ENCODE measurements around a stretch of chr12.

- PRO-cap = no peak
Observed at GRCh38 chr12:1785881-1786573, 34.3 kb upstream of the LRTM2 start.

GRCh38 chr12:1966785-1967299, 37.4 kb downstream of the DCP1B start:
- PRO-cap = no peak

DNA sequence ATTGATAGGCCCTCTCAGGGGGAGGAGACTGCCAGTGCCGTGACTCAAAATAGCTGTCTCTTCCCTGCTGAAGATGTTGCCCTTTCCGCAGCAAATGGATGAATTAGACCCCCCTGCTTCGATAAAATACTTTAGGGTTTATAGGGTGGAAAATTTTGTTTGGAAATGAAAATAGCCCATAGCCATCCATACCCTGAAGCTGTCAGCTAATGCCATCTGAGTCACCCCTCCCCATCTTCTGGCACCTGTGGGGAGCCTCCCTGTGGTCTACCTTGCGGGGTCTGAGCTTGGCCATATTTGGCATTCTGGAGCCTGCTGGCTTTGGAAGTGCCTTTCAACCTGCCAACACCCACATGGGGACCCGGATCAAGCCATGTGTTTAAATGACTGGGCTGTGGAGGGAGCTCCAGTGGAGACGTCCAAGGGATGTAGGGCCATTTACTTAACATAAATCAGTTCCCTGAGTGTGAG, 21.8 kb downstream of the CACNA1C start:
- PRO-cap = no peak

GRCh38 chr12:2191257-2192130, 138.7 kb downstream of the CACNA1C start:
- PRO-cap = no peak

- PRO-cap = no peak
Observed at GRCh38 chr12:2341303-2341748, 288.5 kb downstream of the CACNA1C start.

- PRO-cap = no peak
Observed at GRCh38 chr12:2429193-2429520, 365.6 kb upstream of the FKBP4 start.

GRCh38 chr12:2553610-2554167, 241.1 kb upstream of the FKBP4 start:
- PRO-cap = no peak

GRCh38 chr12:2586406-2587053, 208.2 kb upstream of the FKBP4 start:
- PRO-cap = no peak

- PRO-cap = no peak
Observed at GRCh38 chr12:2792538-2793209, 2.1 kb upstream of the FKBP4 start.

DNA sequence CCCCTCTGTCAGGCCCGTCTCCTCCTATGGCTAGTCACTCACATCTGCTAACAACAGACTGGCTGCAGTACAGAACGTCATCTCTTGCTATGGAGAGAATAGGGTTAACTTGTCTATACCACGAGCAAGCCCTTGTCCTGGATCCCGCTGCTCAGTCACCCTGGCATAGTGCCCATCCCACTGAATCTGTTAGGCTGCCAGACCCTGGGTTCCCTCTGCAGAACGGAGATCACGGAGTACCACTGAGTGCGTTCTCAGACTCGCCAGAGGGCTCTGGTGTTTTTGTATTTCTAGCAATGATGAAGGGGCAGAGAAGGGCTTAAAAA, 6.2 kb upstream of the NRIP2 start:
- PRO-cap = no peak

DNA sequence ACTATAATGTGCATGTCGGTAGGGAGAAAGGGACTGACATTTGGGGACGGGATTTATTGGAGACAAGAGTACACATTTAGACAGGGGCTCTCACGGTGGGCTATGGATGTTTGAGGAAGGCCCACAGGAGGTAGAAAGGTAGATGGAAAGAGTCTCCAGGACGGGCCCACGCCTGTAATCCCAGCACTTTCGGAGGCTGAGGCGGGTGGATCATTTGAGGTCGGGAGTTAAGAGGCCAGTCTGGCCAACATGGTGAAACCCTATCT, 958 bp upstream of the TULP3 start:
- PRO-cap = no peak

- PRO-cap = bidirectional peak, plus-strand start at chr12:3021116, minus-strand start at chr12:3020904
Observed at GRCh38 chr12:3020682-3021267, 56.4 kb upstream of the TSPAN9 start.

DNA sequence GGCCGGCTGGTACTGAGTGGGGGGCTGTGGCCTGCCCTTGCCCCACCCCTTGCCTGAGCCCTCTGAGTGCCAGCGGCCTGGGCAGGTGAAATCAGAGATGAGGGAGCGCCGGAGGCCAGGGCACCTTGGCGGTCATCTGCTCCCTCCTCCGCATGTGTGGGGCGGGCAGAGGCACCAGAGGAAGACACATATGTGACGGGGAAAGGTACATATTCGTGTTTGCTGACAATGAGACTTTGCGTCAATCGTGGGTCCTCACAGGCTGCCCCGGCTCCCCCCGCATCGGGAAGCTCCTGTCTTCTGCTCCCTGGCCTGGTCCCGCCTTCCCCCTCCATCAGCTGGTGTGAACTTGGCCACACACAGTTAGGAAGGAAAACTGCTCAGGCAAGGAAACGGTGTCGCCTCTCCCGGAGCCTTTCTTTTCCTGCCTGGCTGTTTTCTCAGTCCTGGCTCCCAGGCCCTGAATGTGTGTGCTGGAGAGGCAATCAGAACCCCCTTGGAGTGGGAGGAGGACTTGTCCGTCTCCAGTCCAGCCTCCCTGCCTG, 44.5 kb upstream of the TSPAN9 start:
- PRO-cap = no peak

DNA sequence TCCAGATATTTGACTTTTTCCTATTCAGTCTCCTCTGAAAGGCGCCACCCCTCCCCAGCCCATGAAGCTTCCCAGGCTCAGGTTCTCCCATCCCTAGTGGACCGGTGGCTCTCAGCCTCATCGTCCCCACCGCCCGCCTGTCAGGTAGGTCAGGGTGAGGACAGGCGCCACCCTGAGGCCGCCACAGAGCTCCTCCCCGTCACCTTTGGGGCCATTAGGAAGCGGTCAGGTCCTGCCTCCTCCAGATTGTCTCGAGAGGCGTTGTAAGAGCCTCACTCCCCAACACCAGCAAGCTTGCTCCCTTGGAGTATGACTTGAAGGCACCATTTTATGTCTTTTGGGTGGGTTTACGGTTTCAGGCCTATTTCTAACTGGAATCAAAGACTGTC, 55.5 kb downstream of the TSPAN9 start:
- PRO-cap = no peak

- PRO-cap = no peak
Observed at GRCh38 chr12:3218860-3219536, 141.8 kb downstream of the TSPAN9 start.

DNA sequence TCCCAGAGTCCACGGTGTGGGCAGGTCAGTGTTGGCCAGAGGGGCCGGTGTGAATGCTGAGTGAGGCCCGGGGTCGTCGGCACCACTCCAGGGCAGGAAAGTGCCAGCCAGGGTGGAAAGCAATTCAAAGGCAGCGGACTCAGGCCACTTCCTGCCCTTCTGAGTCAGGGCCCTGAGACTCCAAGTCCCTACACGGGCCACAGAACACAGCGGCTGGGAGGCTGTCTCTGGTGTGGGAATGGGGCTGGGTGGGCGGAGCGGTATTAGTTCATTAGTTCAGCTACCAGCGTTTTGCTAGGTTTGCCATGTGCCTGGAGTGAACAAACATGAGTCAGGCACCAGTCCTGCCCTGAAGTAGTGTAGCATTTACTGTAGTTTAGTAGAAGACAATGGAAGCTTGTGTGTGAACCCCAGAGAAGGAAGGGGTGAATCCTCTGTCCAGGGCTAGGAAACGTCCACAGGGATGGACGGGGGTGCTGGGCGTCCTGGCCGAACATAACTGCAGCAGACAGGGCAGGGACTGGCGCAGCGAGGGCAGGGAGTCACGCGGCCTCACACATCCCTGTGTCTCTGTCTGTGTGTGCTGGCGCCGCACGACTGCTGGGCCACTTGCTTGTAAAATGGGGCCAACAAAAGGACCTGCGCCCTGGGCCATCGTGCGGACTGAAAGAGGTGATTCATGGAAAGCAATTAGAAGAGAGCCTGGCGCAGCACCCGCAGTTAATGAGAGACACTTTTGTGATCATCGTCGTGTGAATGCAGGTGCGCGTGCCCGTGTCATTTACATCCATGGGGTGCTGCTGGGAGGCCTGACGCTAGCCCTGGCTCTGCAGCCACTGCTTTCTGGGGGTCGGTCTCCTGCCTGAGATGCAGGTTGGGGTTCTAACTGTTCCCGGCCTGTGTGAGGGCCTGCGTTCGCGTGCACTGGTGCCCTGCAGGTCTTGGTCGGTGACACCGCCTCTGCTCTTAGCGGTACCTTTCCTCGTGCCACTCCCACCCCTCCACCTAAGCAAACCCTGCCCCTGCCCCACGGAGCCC, 186.3 kb upstream of the PRMT8 start:
- PRO-cap = no peak

DNA sequence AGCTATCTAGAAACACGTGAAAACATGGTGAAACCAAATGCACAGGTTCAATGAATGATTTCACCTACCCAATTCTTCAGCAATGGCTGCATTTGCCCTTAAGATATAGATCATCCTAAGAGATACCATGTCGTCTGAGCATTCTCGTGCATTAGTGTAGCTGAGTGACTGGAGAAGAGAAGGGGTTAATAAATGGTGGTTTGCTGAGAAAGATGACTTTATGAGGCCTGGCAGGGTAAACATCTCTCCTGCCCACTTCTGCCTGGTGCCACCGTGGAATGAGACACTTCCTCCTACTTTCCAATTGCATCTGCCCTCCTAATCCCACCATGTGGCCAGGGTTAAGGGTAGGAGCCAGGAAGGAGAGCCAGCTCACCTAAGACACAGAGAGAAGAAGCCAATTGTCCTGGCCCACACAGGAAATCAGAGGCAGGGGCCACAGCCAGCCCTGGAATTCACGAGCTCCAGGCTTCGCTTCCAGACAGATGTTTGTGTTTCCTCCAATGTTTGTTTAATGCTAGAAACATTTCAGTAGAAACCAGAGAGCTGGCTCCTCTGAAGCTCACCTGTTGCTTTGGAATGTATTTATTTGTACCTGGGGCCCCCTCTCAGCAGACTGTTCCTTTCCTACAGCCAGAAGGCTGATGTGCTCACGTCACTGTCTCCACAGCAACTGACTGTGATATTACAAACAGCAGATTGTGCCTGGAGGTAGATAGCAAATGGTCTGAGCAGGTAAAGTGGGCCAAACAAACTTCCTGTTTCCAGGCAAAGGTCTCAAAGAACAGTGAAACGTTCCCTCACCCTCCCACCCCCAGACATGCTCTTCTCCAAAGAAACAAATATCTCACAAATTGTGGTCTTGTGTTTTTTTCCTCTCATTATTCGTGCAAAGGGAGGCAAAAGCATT, 126.1 kb upstream of the PARP11 start:
- PRO-cap = bidirectional peak, plus-strand start at position 723 of the sequence, minus-strand start at position 646 of the sequence

DNA sequence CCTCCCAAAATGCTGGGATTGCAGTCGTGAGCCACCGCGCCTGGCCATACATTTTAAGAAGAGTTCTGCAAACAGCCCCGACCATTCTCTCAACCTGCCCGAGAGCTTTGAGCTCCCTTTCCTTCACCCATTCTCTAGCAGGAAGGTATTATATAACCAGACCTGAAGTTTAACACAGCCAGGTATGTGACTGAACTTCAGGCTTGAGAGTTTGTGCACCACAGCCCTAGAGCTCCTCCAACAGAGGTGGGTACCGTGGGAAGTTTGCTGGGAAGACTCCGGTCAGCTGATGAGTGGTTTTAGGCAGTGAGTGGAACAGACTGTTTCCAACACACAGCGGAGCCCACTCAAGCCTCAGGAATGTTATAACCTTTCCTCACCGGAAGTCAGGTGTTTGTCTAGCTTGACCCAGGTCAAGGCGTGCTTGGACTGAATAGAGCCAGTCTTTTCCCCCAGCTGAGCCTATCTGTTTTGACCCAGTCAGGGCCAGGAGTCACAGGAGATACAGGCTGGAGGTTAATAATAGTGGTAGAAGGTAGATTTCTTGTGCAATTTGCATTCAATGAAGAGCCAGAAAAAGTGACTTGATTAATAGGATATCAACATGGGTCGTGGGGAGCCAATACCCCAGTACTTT, 138.3 kb upstream of the PARP11 start:
- PRO-cap = no peak

DNA sequence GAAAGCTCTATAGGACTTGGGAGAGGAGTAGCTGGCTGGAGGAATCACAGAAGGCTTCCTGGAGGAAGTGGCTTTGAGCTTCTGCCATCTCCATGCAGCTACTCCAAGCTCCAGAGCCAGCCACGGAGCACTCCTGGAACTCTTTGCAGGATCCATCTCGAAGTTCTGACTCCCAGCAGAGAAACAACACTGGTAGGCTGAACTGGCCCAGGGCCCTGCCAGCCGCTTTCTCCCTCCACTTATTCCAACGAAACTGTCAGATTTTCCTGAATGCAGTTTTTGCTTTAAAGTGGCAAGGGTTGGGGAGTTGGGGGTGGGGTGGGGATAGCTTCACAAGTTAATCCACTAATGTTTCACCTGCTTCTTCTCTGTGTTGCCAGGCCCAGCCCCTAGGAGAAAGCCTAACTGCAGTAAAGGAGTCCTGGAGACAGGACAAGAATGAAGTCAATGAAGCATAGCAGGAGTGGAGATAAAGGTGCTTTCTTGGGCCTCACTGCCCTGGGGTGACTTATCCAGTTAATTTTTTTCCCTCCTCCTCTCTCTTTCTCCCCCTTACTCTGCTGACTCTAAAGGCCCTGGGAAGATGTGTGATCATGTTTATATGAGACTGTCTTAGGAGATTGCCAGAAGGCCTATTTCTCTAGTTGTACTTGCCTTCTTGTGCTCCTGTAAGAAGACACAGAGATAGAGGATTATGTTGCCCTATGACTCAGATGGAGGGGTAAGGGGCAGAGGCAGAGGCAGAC, 140.3 kb upstream of the PARP11 start:
- PRO-cap = no peak

DNA sequence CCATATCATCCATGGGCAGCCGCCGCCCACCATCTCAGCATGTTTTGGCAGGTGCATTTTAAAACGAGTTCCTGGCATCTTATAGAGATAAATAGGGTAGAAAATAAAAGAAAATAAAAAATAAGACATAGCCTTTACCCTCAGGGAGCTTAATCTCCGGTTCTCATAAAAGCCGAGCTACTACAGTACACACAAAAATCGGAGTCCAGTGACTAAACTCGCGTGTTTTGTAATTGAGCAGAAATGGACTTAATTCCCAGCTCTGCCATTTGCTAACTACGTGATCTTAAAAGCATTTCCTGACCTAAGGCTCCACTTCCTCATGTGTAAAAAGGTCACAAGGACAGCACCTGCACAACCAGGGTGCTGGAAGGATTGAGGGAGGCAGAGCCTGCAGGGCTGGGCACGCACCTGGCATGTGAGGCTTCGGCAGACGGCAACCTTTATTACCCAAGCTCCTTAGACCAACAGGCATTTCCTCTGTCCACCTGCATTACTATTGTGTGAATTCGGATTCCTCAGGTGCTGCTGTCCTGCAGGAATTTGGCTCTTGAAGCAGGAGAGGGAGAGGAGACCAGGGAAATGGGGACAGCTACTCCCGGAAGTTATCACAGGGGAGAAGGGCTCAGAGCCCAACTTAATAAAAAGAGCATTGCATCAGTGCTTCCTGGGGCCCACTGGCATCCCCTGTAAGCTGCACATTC, 157.4 kb upstream of the CCND2 start:
- PRO-cap = unidirectional peak, plus-strand start at position 357 of the sequence

Data from jejunum (tissue), 1 donor.